Hair follicular keratinocyte (primary cell): ENCODE measurements around a stretch of chr12.

DNA sequence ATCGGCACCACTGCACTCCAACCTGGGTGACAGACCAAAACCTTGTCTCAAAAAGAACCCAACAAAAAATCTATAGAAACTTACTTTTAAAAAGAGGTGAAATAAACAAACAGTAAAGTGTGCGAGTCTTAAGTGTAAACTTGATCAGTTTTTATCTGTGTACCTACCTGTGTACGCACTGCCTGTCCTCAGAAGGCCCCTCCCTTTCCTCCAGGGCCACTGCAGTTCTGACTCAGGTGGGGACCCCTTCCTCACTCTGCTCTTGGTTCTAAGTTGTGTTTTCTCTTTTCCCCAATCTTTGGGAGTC, 9.3 kb downstream of the PUS1 start:
- RAMPAGE, long total RNA: no peak

DNA sequence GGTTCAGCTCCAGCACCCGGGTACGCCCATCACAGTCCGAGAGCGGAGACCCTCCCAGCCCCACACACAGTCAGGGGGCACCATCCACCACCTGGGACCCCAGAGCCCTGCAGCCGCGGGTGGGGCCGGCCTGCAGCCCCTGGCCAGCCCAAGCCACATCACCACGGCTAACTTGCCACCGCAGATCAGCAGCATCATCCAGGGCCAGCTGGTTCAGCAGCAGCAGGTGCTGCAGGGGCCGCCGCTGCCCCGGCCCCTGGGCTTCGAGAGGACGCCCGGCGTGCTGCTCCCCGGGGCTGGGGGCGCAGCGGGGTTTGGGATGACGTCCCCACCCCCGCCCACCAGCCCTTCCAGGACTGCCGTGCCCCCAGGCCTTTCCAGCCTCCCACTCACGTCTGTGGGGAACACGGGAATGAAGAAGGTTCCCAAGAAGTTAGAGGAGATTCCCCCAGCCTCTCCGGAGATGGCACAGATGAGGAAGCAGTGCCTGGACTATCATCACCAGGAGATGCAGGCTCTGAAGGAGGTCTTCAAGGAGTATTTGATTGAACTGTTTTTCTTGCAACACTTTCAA, 39.4 kb downstream of the DDX51 start:
- RAMPAGE, long total RNA: no peak

DNA sequence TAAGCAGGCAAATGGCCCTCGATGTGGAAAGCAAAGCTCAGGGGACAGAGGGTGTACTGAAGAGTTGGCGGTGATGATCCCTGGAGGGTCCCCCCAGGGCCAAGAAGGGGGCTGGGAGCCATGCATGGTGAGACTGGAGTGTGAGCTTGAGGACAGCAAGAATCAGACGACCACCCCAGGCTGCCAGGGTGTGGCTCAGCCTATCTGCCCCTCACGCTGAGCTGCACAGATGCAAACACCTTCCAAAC, 13.6 kb downstream of the DDX51 start:
- RAMPAGE, long total RNA: no peak

GRCh38 chr12:132134217-132134886, 9.8 kb downstream of the DDX51 start:
- RAMPAGE, long total RNA: no peak

DNA sequence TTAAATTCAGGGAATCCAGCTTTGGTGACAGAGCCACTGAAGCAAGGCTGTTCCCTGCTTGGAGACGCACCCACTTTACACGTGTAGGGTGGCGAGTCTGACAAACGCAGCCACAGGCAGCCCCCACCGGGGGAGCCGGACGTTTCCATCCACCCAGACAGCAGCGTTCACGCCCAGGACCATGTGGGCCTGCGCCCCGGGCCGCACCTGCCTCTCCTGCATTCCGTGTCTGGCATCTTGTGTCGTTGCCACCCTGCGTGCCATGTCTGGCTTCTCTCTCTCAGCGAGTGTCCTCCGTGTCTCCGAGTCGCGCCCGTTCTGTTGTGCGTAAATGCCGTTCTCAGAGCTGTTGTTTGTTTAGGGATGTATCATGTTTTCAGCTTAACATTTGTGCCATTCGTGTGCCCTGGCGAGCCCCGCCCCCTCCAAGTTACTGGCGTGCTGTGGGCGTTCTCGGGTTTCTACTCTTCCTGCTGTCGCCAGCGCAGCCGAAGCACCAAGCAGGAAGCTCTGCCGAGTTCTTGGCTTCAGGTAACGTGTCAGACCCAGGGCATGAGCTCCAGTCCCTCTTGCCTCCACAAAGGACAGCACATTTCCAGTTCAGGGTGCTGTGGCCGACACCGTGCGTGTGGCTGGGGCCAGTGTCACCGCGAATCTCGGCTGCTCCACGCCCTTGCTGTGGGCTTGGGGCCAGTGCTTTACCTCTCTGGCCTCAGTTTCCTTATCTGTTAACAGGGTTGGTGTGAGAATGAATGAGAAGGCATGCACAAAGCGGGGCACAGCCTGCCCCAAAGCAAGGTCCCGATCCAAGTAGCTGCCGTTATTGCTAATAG, 34.7 kb downstream of the NOC4L start:
- RAMPAGE, long total RNA: no peak

- RAMPAGE, long total RNA: no peak
Measured at GRCh38 chr12:132310271-132310958, 19.0 kb downstream of the GALNT9 start.

DNA sequence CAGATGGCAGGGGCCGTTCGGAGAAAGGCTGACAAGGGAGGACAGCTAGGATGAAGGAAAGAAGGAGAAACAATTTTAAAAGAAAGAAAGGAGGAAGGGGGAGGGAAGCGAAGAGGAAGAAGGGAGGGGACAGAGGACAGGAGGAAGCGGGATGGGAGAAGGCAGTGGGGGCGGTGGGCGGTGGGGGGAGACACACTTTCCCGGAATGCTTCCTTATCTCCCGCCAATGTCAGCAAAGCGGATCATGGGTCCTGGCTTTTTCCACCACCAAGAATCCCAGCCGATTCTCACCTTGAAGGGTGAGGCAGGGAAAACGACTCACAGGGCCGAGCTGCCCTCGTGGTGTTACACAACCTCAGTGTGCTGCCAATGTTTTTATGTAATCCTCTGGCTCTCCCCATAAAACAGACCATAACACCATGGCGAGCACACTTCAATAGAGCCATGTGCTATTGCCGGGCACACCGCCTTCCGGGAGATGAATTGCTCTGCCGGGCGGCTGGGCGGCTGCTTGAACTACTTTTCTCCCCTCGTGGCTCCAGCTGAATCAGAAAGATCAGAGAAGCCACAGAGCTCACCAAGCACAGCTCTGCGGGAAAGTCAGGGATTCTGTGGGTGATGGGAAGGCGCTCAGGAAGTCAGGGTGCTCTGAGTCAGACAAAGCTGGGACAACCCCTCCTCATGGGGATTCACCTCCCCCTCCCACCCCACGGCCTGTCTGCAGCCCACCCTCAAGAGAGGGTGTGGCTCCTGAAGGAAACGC, 2.1 kb downstream of the GALNT9 start:
- RAMPAGE, long total RNA: no peak

DNA sequence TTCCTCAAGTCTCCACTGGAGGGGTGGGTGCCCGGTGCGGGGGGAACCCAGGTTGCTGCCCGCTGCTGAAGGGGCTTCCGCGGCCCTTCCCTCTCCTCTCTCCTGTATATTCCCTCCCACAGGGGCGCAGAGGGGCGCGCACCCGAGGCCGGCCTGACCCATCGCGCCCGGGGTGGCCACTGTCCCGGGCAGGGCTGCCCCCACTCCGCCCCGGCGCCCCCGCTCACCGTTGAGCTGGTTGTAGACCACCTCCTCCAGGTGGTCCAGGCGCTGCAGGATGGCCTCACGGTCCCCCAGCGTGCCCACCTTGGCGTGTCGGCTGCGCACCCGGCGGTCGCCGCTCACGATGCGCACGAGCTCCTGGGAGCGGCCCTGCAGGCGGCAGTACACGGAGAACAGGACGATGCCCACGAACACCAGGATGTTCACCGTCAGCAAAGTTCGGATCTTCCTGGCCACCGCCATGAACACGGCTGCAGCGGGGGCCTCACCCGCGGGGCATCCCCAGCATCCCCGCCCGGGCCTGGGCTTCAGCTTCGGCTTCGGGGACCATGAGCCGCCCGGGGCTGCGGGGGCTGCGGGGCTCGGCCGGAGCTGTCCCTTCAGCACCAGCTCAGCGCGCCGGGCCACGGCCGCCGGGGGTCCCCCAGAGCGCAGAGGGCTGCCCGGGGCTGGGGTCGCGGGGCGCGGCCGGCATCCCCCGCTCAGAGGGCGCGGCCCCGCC, 488 bp downstream of the GALNT9 start:
- RAMPAGE, long total RNA: no peak

- RAMPAGE, long total RNA: no peak
Measured at GRCh38 chr12:132490955-132491602, 1.1 kb downstream of the FBRSL1 start.

GRCh38 chr12:132560425-132560897, 49.9 kb downstream of the LRCOL1 start:
- RAMPAGE, long total RNA: no peak

DNA sequence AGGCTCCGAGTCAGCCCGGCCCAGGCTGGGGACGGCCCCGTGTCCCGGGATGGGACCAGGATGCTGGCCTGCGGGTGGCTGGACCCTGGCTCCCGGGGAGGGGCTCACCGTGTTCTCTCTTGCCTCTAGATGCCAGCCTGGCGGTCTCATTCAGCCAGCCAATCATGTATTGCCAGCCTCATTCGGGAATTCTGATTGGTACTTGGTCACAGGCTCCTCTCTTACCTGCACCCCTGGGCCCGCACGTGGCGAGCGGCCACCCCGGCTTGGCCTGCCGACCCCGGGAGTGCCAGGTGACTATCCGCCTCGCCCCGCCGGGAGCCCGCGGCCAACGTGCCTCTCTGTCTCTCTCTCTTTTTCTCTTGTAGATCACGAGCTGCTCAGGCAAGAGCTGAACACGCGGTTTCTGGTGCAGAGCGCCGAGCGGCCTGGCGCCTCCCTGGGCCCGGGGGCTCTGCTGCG, 39.4 kb downstream of the LRCOL1 start:
- RAMPAGE, long total RNA: no peak

- RAMPAGE, long total RNA: no peak
Measured at GRCh38 chr12:132593818-132594336, 16.5 kb downstream of the LRCOL1 start.

GRCh38 chr12:132603755-132604063, 6.7 kb downstream of the LRCOL1 start:
- RAMPAGE, long total RNA: no peak

- RAMPAGE, long total RNA: no peak
Measured at GRCh38 chr12:132720580-132721487, 10.2 kb downstream of the PGAM5 start.

DNA sequence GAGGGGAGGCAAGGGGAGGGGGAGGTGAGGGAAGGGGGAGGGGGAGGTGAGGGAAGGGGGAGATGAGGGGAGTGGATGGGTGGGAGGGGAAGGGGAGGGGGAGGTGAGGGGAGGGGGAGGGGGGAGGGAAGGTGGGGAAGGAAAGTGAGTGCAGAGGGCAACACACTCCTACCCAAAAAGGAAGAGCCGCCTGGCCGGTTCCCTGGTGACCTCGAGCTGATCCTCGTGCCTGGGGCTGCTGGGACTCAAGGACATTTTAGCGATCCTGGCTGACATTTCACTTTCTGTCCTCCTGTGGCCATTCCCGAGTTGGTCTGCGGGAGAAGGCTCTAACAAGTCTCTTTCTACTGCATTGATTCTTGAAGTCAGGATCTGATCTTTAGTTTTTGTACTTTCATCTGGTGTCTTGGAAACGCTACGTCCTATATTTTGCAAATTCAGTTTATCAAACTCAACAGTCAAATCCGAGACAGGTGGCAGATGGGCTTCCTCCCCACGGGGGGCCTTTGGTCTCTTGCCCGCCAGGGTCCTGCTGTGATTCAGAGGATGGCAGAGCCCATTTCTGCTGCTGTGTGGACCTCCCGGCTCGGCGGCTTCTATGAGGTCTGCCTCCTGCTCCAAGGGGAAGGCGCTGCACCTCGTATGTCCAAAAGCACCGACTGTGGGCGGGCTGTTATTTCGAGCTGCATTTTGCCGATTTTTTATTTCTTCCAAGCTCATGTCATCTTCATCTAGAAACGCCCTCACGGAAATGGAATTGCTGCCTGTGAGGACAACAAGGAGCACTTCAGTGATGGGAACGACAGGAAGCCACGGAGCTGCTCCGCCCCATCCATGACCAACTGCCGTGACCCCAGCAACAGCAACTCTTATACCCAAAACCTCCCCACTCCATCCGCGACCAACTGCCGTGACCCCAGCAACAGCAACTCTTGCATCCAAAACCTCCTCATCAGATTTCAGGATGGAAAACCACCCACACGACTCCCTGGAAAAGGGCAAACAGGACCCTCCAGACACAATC, 19.2 kb downstream of the PGAM5 start:
- RAMPAGE, long total RNA: no peak

- RAMPAGE, long total RNA: no peak
Measured at GRCh38 chr12:132835492-132835891, 6.8 kb upstream of the GOLGA3 start.

DNA sequence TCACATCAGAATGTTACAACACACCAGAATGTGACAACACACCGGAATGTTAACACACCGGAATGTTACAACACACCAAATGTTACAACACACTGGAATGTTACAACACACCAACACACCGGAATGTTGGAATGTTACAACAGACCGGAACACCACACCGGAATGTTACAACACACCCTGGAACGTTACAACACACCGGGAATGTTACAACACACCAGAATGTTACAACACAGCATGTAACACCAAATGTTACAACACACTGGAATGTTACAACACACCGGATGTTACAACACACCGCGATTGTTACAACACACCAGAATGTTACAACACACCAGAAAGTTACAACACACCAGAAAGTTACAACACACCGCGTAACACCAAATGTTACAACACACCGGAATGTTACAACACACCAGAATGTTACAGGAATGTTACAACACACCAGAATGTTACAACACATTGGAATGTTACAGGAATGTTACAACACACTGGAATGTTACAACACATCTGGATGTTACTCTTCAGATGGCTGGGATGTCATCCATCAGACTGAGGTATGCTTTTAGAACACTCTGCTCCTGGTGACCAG, 21.1 kb downstream of the CHFR start:
- RAMPAGE, long total RNA: no peak

DNA sequence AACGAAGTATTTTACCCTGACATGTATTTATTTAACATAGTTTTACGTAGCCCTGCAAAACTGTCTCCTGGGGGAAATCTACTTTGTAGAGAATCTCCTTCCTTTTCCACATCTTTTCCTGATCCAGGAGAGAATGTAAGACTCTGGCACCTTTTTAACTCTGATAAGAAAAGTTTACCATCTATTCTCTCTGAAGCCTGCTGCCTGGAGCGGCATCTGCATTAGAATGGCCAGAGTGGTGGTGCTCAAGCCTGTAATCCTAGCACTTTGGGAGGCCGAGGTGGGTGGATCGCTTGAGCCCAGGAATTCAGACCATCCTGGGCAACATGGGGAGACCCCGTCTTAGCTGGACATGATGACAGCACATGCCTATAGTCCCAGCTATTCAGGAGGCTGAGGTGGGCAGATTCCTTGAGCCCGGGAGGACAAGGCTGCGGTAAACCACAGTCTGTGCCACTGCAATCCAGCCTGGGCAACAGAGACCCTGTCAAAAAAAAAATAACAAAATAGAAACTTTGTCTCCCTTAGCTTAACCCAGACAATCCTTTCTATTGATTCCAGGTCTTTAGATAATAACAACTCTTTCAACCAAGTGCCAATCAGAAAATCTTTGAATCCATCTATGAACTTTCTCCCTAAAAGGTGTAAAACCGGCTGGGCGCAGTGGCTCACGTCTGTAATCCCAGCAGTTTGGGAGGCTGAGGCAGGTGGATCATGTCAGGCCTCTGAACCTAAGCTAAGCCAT, 1.6 kb upstream of the CHFR start:
- RAMPAGE, long total RNA: no peak